LNCaP clone FGC (cell line): ENCODE results near the gene CNOT10.

GRCh38 chr3:30474709-30475073 is 131.7 kb upstream of the TGFBR2 start:
- RRBS, 2 experiments: no CpG with 5 or more reads among the region's 1 CpG

GRCh38 chr3:30552983-30553192 is 53.5 kb upstream of the TGFBR2 start:
- RRBS, 2 experiments: no CpG with 5 or more reads among the region's 2 CpGs

DNA sequence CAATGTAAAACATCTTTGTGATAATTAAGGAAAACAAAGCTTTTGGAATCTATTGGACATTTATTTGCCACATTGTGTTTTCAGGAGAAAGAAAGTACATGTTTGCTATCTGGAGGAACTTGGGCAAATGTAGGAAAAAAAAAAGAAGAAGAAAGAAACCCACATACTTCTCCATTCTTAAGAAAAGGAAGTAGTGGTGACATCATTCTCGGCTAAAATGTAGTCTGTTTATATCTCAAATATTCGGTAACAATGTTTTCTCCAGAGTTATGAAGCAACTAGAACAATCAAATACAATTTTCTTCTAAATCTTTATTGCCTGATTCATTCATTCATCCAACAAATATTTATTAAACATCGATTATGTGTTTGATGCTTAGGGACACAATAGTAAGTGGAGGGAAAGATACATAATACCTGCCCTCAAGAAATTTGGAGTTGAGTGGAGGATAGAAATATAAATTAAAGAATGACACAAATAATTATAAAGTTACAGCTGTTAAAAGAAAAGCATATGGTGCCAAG is 2.2 kb upstream of the TGFBR2 start:
- RRBS, 2 experiments: no CpG with 5 or more reads among the region's 3 CpGs

DNA sequence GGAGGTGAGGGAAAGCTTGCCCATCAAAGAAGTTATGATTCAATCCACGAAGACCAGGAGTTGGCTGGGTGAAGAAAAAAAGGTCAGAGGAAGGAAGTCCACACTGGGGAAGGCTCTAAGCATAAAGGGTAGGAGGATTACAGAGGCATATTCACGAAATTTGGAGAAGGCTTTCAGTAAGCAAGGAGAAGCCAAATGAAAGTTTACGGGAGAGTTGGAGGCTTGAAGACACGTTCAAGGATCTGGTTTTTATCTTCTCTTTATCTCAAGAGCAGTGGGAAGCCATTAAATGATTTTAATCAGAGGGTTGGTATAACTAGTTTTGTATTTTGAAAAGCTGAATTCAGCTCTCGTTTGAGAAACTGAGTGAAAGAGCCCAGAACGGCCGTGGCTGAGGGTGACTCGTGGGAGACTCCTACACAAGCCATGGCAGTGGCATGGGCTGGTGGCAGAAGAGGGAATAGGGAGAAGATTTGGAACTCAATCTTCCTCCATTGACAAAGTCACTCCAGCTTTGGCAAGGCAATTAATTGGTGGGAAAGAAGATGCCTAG is 1.7 kb upstream of the TGFBR2 start:
- RRBS, 2 experiments: no CpG with 5 or more reads among the region's 8 CpGs

- RRBS, 2 experiments: no CpG with 5 or more reads among the region's 2 CpGs
These were observed 30.9 kb downstream of the TGFBR2 start for GRCh38 chr3:30637383-30637680.

DNA sequence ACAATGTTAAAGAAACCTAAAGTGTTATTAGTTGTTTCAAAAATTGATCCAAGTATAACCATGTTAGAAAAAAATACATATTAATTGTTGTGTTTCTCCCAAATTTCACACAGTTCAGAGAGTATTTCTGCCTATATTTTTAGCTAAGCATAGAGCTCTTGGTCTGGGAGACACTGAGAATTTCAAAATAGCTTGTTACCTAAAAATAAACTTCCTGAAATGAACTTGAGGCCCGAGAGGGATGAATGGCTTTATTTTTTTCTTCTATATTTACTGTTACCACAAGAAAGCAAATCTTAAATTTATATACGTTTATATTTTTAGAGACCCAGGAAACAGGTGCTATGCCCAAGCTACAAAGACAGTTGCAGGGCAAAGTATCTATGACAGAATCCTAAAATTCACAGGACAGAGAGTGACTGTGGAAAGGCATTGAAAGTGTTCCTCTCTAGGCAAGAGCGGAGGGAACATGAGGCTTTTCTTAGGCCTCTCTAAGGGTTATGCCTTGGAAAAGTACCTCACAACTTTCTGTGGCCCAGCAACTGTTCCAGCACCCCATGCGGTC is 36.4 kb downstream of the TGFBR2 start:
- RRBS, 2 experiments: no CpG with 5 or more reads among the region's 4 CpGs

- RRBS, 2 experiments: no CpG with 5 or more reads among the region's 6 CpGs
These were observed 58.5 kb downstream of the TGFBR2 start for GRCh38 chr3:30664913-30665298.

- RRBS, 2 experiments: no CpG with 5 or more reads among the region's 10 CpGs
These were observed 300.1 kb upstream of the STT3B start for GRCh38 chr3:31232328-31233222.

DNA sequence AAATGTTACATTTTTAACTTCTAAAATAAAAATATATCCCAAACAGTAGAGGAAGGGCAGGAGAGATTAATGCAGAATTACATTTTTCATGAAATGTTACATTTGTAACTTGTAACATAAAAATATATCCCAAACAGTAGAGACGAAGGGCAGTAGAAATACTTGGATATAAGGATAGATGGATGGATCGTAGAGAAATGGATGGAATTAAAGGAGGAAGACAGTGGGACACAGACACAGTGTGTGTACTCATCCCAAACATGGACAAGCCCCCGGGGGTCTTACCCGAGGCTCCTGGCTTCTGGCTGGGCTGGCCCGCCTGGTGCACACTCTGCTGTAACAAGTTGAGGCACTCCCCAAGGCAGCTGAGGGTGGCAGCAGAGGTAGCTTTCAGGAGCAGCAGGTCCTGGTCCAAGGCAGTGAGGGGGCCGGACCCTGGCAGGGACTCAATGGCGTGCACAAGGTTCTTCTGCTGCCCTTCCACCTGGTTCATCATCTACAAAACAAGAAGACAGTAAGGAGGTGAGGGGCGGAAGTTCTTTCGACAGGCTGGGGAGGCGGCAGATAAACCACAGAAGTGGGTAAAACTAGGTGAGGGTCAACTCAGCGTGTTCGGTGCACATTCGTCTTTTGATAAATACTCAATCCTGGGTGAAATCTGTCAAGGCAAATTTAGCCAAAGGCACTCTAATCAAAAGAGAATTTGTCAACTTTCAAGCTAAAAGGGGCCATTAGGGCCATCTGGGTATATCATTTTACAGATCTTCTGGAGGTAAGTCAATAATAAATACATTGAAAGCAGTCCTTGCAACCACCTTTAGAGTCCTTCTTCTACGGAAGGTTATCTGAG is 215.1 kb downstream of the STT3B start:
- RRBS, 2 experiments: no CpG with 5 or more reads among the region's 14 CpGs

GRCh38 chr3:31879426-31879978 is 101.6 kb downstream of the OSBPL10 start:
- RRBS, 2 experiments: no CpG with 5 or more reads among the region's 5 CpGs

GRCh38 chr3:32153390-32153958 is 47.1 kb downstream of the GPD1L start:
- RRBS, 2 experiments: no CpG with 5 or more reads among the region's 7 CpGs

GRCh38 chr3:32392671-32393372 is 1.2 kb downstream of the CMTM7 start:
- RRBS, 2 experiments: no CpG with 5 or more reads among the region's 11 CpGs

- RRBS, 2 experiments: no CpG with 5 or more reads among the region's 5 CpGs
These were observed 31.9 kb downstream of the CMTM6 start for GRCh38 chr3:32470519-32471286.

DNA sequence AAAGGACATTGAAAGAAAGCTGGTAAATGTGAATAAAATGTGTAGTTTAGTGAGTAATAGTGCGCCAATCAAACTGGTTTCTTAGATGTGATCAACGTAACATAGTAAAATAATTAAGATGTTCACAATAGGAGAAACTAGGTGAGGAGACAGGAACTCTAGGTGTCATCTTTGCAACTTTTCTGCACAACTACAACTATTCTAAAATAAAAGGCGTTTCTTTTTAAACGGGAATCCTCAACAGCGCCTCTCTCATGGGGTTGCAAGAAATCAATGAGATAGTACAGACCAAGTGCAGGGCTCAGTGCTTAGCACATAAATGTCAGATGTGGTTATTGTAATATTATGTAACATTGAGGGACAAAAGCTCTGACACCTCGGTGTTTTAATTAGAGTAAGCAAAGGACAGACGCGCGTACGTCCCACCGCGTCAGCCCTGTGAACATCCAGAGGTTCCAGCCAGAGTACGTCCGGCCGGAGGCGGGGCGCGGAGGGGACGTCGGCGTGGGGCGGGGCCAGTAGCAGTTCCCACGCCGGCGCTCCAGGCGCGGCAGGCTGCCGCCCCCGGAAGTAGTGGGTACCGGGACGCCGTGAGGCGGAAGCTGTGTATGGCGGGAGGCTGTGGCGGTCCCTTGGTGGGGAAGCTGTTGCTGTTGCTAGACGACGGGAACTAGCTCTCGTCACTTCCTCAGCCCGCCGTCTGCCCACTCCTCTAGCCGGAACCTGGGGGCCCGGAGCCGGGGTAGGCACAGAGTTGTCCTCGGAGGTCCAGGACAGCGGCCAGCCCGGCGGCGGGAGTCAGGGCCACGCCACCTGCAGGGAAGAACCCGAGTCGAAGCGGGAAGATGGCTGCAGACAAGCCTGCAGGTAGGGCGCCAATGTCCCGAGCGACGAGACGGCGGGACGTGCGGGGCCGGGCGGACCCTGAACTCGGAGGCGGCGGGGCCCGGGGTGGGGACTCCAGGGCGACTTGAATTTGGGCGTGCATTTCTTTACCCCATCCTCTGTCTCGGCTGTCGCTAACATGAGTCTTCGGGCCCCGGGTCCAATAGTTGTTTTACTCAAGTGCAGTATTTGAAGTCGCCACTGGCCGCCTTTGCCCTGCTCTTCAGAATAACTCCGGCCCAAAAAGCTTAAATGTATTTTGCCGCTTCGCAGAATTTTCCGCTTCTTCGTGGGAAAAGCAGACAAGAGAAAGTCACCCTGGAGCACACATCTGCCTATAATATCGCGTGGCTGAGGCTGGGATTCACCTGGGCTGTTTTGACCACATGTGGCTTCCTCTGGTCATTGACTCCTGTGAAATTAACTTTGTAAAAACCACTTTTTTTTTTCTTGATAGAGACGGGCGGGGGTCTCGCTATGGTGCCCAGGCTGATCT is at the start of gene CNOT10:
TSS of gene CNOT10 (plus strand) at position 573 of the 1,381 bp plus-strand sequence.
- RRBS, 2 experiments: 1 to 3% methylated on average over 23 of the region's 84 CpGs

- RRBS, 2 experiments: 91 to 92% methylated on average over 24 of the region's 84 CpGs
These were observed 719 bp upstream of the TRIM71 start for GRCh38 chr3:32816953-32817603.

DNA sequence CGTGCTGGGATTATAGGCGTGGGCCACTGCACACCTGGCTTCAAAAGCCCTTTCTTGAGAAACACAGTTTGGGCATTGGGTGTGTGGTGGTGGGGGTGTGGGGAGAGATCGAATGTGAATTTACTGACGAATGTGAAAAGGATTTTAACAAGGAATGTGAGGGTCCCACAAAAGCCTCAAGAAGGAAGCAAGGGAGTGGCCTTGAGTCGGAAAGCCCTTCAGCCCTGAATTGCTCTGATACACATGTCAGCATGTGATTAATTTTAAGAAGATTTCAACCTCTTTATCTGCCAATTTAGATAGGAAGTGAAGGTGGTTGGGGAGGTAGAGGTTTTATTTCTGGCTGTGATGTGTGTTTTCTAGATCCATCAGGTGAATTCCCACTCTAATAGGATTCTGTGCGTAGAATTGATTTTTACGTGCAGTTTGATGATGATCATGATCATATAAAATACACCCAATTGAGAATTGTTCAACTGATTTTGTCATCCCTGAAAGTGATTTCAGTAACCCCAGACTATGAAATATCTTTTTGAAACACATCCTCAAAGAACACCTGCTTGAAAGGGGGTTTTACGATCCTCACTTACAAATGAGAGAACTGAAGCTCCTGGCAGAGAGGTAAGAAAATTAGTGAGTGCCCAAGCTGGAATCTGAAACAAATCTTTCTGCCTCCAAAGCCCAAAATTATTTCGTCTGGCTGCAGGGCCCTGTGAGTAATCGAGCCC is 1.2 kb downstream of the CCR4 start:
- RRBS, 2 experiments: no CpG with 5 or more reads among the region's 10 CpGs

DNA sequence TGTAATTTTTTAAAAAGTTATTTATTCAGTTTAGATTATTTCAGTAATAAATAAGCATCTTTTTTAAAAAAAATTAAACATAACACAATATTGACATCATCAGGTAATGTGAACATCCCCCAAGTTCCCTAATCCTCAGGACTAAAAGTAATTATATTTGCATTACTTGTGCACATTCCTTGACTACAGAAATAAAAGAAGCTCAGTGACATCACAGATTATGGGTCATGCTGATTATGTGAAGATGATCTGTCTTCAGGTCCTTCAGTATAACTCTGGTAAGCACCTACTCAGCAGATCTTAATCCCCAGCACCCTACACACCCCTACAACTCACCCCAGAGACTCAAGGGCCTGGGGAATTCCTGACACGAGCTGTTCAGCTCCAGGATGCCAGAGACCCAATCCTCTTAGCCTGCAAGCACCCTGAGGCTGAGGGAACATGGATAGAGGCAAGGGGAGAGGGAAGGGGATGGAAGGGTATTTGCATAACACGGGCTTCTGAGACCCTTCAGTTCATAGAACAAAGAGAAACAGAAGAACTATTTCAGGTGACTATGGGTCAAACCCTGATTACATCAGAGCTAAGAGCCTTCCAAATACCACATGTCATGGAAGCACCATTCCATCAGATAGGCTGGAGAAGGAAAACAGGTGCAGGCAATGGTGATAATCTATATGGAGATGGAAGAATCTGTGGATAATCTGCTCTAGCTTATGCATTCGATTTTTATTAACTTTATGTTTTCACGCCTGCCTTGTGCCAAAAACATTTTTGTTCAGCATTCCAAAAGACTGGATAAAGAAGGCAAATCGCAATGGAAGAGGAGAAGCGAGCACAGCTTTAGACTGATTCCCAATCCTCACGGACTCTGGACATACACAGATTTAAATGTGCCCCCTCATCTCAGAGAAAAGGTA is 12.9 kb downstream of the GLB1 start:
- RRBS, 2 experiments: no CpG with 5 or more reads among the region's 7 CpGs

DNA sequence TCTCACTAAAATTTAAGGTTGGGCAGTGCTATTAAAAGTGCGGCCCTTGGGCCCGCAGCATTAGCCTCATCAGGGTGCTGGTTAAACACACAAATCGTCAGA is 417 bp upstream of the CRTAP start:
- RRBS, 2 experiments: no CpG with 5 or more reads among the region's 3 CpGs

- RRBS, 2 experiments: no CpG with 5 or more reads among the region's 18 CpGs
These were observed 59.0 kb downstream of the CLASP2 start for GRCh38 chr3:33658574-33659912.